ENCODE results near the genes RALGDS, SURF1, CACFD1, FAM163B and VAV2.

DNA sequence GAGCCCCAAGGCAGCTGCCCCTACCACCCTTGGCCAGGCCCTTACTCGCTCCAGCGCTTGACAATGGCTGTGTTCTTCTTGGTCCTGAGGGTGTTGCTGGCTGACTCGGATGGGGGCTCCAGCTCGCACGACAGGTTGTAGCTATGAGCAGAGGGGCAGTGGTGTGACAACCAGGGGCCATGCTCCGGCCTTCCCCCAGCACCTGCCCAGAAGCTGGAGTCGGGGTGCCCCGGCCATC, 18.7 kb downstream of the RALGDS start:
- PRO-cap, 3 experiments, result no peak in any of the 3 experiments
- RAMPAGE, long total RNA, 2 experiments, result no peak in any of the 2 experiments
- RRBS, result 90% methylated on average over 3 of the region's 8 CpGs

DNA sequence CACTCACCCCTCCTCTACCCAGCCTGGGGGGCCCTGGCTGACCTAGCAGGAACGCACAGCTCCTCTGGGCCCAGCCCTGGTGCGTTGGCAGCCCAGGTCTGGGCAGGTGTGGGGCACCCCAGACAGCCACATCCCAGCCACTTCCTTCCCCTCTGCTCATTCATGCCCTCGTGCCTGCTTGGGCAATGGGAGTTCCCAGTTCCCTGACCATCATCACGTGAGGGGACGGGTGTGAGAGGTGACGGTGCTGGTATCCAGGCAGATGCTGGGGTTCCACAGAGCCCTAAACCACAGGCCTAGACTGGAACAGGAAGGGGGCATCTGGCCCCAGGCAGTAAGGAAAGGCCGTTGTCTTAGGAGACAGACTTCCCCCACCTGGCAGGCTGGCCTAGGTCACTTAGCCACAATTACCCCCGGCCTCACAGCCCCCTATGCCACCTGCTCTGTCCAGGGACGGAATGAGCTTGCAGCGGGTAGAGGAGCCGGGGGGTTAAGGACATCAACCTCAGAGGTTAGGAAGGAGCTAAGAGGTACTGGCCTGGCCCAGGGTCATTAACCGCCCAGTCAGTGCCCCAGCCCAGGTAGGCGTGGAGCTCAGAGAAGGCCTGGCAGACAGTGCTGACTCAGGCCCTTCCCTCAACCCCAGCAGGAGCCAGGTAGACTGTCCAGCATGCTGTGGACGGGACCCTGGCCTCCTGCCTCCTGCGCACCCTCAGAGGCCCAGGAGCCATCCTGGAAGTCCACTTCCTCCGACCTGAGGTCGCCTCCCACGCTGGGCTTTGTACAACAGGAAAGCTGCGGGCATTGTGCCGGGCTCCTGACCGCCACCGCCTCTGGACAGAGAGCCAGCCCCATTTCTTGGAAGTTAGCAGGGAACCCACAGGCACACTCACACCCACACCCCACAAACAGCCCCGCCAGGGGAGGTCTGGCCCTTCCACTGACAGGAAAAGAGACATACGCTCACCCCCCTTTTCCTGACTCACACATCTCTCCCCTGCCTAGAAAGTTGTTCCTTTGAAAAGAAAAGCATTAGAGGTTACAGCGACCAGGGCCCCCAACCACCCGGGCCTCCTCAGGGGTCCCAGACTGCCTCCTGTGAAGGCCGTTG, 8.0 kb downstream of the RALGDS start:
- PRO-cap, 3 experiments, result no peak in any of the 3 experiments
- RAMPAGE, long total RNA, 2 experiments, result no peak in any of the 2 experiments
- RRBS, result 71% methylated on average over 4 of the region's 27 CpGs

- PRO-cap, 3 experiments, result peak in 3 of 3 experiments; most common plus-strand start chr9:133119432 (in 2); most common minus-strand start chr9:133119214 (in 1)
- RAMPAGE, long total RNA, 2 experiments, result no peak in any of the 2 experiments
- RRBS, result no CpG with 5 or more reads among the region's 15 CpGs
These were observed 2.1 kb downstream of the RALGDS start for GRCh38 chr9:133118798-133119558.

- PRO-cap, 3 experiments, result no peak in any of the 3 experiments
- RAMPAGE, long total RNA, 2 experiments, result no peak in any of the 2 experiments
- RRBS, result 40% methylated on average over 1 of the region's 37 CpGs
These were observed 883 bp downstream of the RALGDS start for GRCh38 chr9:133119870-133120844.

DNA sequence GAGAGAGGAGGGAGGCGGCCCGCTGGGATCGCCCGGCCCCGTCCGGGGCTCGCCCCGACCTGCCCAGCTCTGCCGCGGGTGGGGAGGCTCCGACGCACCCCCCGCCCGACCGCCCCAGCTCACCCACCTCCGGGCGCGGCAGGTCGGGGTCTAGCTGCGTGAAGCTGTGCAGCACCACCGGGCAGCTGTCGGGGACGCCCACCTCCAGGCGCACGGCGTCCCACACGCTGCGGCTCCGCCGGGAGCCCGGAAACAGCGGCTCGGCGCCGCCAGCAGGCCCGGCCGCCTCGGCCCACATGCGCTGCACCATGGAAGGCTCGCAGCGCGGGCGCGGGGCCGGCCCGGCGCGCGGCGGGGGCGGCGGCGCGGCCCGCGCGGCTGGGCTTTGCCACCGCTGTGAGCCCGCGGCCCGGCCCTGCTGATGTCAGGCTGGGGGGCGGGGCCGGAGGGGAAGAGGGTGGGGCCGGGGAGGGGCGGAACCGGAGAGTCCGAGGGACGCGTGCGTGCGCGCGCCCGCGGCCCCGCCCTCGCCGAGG, at the start of gene RALGDS:
Gene RALGDS, minus strand, starts transcription at position 396 of the 536 bp plus-strand sequence.
- PRO-cap, 3 experiments, result peak in 3 of 3 experiments; most common minus-strand start position 426 of the sequence (in 3)
- RAMPAGE, long total RNA, 2 experiments, result start-site peak on the plus strand in 1 of 2 experiments, centred at position 494 of the sequence, 5 reads per replicate
- RRBS, result 1% methylated on average over 52 of the region's 78 CpGs

DNA sequence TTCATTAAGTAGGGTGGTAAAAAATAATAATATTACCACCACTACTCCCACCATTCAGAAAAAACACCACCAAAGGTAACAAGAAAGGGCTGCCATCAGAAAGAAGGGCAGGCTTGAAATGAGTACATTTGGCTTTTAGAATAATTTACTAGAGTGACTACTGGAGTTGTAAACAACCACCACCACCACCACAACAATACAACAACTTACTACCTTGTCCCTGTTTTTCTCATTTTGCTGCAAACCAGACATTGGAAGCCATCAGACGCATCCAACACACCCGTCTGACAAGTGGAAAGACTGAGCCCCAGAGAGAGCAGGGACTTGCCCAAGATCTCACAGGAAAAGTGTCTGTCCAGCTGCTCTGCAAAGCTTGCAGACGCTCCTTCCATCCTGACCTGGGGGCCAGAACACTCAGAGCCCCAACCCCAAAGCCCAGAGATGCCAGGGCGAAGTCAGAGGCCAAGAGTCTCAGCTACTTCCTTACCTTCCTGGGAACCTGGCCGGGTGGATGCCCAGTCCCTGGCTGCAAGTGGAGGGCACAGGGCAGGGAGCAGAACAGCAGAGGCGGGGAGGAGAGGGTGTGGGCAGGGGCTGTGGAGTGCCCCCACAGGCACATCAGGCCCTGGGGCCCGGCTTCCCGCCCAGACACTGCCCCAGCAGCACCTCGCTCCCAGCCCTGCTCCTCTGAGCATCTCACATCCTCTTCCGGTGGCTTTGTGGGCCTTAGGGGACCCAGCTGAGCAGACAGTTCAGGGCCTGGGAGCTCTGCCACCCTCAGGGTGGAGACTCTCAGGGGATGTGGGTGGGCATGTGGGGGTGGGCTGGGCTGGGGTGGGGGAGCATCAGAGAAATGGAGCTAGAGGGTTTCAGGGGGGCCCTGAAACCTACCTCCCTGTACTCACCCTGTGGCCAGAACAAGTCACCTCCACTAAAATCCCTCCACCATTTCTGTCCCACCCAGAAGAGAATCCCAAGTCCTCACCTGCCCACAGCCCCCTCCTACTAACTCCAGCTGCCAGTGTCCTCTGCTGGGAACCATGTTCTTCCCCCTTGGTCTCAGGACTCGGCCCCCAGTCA, 9.8 kb upstream of the RALGDS start:
- PRO-cap, 3 experiments, result no peak in any of the 3 experiments
- RAMPAGE, long total RNA, 2 experiments, result no peak in any of the 2 experiments
- RRBS, result 91% methylated on average over 3 of the region's 11 CpGs

GRCh38 chr9:133134569-133135185, 13.6 kb upstream of the RALGDS start:
- PRO-cap, 3 experiments, result no peak in any of the 3 experiments
- RAMPAGE, long total RNA, 2 experiments, result no peak in any of the 2 experiments
- RRBS, result no CpG with 5 or more reads among the region's 8 CpGs

- PRO-cap, 3 experiments, result no peak in any of the 3 experiments
- RAMPAGE, long total RNA, 2 experiments, result no peak in any of the 2 experiments
- RRBS, result no CpG with 5 or more reads among the region's 9 CpGs
These were observed 21.0 kb downstream of the GBGT1 start for GRCh38 chr9:133142638-133143197.

DNA sequence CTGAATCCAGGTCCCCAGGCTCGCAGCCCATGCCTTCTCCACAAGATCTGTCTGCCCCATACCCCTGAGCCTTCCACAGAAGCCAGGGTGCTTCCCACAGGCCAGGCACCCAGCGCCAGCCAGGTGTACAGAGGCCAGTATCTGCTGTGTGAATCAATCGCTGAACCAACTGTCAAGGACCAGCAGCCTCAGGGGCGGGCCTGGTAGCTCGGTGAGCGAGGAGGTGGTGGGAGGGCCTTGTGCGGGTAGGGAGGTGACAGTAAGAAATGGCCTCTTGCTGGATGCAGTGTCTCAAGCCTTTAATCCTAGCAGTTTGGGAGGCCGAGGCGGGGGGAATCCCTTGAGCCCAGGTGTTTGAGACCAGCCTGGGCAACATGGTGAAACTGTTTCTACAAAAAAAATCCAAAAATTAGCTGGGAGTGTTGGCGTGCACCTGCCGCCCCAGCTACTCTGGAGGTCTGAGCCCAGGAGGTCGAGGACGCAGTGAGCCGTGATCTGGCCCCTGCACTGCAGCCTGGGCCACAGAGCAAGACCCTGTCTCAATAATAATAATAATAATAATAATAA, 20.4 kb downstream of the GBGT1 start:
- PRO-cap, 3 experiments, result no peak in any of the 3 experiments
- RAMPAGE, long total RNA, 2 experiments, result no peak in any of the 2 experiments
- RRBS, result no CpG with 5 or more reads among the region's 14 CpGs

DNA sequence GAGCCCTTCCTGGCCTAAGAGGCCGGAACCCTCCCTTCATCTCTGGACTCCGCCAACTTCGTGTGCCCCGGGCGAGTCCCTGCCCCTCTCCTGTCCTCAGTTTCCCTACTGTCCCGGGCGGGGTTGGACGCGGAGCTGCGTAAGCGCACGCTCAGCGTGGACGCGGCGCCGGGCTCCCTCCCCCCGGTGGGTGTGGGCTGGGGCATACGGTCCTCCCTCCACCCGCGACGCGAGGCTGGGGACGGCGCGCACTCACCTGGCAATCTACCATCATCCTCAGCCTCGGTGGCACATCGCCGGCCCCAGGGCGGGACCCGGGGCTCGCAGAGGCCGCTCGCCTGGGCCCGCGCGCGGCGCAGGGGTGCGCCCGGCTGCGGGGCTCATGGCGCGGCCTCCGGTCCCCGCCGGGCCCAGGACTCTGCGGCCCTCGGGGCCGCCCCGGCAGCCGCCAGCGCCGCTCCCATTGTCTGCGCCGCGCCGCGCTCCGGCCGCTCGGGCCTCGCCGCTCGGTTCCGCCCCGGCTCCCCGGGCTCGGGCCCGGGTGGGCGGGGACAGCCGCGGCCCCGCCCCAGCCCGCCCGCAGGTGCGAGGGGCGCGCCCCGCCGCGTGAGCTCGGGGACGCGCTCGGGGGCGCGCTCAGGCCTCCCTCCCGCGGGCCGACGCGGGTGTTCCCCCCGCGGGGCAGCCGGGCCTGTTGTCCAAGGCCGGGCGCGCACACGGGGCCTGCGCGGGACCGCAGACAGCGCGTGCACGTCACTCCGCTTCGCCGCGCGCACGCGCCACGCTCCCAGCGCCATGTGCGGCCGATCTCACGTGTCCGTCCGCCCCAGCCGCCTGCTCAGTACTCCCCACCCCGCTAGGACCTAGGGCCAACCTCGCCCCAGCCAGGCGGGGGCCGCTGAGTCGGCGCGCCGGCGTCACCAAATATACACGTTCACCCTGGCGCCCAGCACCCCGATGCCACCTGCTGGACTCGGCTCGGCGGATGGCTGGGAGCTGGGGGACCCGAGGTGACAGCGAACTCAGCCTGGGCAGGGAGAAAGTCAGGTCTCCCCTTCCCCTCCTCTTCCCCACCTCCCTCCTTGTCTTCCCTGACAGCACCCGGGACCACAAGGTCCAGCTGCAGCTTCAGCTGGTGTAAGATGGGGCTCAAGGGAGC, 14.6 kb downstream of the GBGT1 start:
- PRO-cap, 3 experiments, result peak in 3 of 3 experiments; most common plus-strand start position 221 of the sequence (in 3); most common minus-strand start position 533 of the sequence (in 3)
- RAMPAGE, long total RNA, 2 experiments, result no peak in any of the 2 experiments
- RRBS, result 1% methylated on average over 40 of the region's 139 CpGs

- PRO-cap, 3 experiments, result no peak in any of the 3 experiments
- RAMPAGE, long total RNA, 2 experiments, result no peak in any of the 2 experiments
- RRBS, result no CpG with 5 or more reads among the region's 14 CpGs
These were observed 8.6 kb downstream of the GBGT1 start for GRCh38 chr9:133154915-133155667.

- PRO-cap, 3 experiments, result peak in 3 of 3 experiments; most common plus-strand start chr9:133356545 (in 3); most common minus-strand start chr9:133356478 (in 3)
- RAMPAGE, long total RNA, 2 experiments, result start-site peak on the plus strand in 2 of 2 experiments, at chr9:133356520-133356616 at its widest, 613 to 1,657 reads per replicate
- RRBS, result 1% methylated on average over 47 of the region's 89 CpGs
These were observed at the start of gene SURF1 for GRCh38 chr9:133355695-133356780. Gene SURF1 (minus strand): TSS chr9:133356487.

DNA sequence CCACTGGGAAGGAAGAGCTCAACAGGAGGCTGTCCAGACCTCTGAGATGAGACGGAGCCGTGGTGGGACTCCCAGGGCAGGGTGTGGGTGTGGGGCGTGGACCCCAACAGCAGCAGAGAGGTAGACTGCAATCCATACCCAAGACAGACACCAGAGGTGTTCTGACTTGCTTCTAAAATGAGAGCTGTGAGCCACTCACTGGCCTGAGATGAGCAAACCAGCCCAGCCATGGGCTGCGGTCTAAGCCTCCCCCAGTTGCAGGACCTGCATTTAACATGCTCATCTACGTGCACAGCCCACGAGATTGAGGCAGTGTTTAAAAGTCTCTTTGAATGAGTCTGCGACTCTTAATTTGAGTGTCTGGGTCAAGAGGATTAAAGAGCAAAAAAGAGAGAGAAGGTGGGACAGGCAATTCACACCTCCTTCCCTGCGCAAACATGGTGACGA, 6.0 kb downstream of the SURF4 start:
- PRO-cap, 3 experiments, result no peak in any of the 3 experiments
- RAMPAGE, long total RNA, 2 experiments, result no peak in any of the 2 experiments
- RRBS, result no CpG with 5 or more reads among the region's 9 CpGs

DNA sequence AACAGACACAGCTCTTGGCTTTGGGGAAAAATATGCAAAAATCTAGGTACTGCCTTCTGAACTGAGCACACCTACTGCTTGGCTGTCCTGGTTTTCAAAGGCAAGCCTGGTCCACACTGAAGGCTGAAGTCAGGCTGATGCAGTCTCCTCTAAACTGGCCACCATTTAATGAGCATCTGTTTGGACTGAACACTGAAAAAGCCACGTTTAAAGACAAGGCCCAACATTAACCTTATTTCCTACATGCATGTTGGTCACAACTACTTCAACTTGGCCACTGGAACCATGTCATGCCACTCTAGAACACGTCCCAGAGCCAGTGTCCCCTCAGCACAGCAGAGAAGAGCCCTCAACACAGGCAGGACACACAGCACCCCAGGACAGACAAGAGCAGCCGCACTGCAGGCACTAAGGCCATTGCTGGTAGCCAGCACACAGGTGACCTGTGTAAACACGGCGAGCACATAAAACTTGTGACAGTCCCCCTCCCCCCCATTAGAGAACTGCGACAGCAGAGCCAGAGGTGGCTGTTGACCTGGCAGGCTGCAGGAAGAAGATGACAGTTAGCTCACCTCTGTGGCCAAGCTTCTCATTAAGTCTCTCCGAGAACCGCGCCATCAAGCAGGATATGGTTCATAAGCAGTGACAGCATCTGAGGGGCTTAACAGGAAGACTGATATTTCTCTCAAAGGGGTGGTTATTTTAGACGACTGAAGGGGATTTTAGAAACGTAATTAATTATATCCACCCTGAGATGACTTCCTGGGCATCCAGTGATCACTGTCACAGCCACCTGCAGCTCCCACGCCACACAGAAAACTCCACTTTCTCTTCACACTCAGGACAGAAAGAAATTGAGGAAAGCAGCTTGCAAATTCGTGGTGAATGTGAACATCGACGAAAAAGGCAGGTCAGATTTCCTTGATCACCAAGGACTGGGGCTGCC, 5.3 kb downstream of the SURF4 start:
- PRO-cap, 3 experiments, result no peak in any of the 3 experiments
- RAMPAGE, long total RNA, 2 experiments, result no peak in any of the 2 experiments
- RRBS, result no CpG with 5 or more reads among the region's 15 CpGs

- PRO-cap, 3 experiments, result peak in 3 of 3 experiments; most common plus-strand start chr9:133460039 (in 2); most common minus-strand start chr9:133459602 (in 3)
- RAMPAGE, long total RNA, 2 experiments, result start-site peak on the plus strand in 1 of 2 experiments, at chr9:133459997-133460035 at its widest, 144 reads per replicate; start-site peak on the minus strand in 1 of 2 experiments, at chr9:133459597-133459948 at its widest, 7 to 8 reads per replicate
- RRBS, result 3% methylated on average over 21 of the region's 90 CpGs
These were observed at the start of gene CACFD1 for GRCh38 chr9:133459220-133460358. Gene CACFD1 (plus strand): TSS chr9:133459978.

DNA sequence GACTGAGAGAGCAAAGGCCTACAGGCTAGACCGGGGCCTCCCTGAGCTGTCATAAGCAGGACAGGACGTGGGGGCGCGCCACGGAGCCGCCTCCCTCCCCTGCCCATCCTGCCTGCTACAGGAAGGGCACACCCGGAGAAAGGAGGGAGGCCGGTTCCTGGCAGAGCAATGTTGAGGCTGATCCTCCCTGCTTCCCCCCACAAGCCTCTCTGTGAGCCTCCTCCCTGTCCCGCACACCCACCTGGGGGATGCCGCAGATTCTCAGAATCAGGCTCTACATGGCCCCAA, 9.0 kb upstream of the SLC2A6 start:
- PRO-cap, 3 experiments, result no peak in any of the 3 experiments
- RAMPAGE, long total RNA, 2 experiments, result no peak in any of the 2 experiments
- RRBS, result 69% methylated on average over 2 of the region's 10 CpGs

DNA sequence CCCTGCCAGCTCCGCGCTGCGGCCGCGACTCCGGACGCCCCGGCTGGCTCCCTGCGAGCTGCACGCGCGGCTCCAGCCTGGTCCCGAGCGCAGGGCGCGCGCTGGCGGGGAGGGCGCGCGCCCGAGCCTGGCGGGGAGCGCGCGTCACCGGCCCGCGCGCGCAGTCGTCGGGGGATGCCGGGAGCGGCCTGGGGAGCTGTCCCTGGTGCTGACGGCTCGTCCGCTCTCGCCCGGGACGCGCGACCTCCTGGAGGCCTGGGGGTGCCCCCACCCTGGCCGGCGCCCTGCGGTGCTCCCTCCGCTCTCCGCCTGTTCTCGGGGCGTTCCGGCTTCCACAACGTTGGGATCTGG, at the start of gene FAM163B:
Gene FAM163B, minus strand, starts transcription at position 103 of the 351 bp plus-strand sequence.
- PRO-cap, 3 experiments, result peak in 3 of 3 experiments; most common plus-strand start position 172 of the sequence (in 1); most common minus-strand start position 103 of the sequence (in 2)
- RAMPAGE, long total RNA, 2 experiments, result no peak in any of the 2 experiments
- RRBS, result 1% methylated on average over 38 of the region's 52 CpGs

DNA sequence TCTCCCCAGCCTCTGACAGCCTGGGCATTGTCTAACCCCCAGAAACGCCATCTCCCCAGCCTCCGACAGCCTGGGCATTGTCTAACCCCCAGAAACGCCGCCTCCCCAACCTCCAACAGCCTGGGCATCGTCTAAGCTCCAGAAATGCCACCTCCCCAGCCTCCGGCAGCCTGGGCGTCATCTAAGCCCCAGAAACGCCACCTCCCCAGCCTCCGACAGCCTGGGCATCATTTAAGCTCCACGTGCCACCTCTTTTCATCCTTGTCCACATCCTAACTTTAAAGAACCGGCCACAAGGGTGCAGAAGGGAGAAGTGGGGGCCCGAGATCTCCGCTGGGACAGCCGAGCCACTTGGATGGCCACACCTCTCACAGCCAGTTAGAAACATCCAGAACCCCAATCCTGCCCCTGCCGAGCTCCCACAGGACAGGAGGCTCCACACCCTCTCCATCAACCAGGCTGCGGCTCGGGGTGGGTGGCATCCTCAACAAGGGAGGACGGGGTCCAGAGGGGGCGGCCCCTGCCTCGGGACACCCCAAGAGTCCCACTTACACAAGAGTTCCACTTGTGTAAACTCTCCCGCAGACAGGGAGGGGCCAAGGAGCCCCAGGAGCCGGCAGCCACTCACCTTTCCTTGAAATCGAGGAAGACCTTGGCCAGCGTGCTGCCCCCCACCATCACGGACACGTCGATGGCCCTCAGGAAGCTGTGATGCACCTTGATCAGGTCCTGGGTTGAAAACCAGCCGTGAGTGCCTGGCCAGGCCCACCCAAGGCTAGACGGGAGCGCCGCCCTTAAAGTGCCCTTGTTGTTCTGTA, 67.5 kb upstream of the SARDH start:
- PRO-cap, 3 experiments, result no peak in any of the 3 experiments
- RAMPAGE, long total RNA, 2 experiments, result no peak in any of the 2 experiments
- RRBS, result no CpG with 5 or more reads among the region's 31 CpGs

DNA sequence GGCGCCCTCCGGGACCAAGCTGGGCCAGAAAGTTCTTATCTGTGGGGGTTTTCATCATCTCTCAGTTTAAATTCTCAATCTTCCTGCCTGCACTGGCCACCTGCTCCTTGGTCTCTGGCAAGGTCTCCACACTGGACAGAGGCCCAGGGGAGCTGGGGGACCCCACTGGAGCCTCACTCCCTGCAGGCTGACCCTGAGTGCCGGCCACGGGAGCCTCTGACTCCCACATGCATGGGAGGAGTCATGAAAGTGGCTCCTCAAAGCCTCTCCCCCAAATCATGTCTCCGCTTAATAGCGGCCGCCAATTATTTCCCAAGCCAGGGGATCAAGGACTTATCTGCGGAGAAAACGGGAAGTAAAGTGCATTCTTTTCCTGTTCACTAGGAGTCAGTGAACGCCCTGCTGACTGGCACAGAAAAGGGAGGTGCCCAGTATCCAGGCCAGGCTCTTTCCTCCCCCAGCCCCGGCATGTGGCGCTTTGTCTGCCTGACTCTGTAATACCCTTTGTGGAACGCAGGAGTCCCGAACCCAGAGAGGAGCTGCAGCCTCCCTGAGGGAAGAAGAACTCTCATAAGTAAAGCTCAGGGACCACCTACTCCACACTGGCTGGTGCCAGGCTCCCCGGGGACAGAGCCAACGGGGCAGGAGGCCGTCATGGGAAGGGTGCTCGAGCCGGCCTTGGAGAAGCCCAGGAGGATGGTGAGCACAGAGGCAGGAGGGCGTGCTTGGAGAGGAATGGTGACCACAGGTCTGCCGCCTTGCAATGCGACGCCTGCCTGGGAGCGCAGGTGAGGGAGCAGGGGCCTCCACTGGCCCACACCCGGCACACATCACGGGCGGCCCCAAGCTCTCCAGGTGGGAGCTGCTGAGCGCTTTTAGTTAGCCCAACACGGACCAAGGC, 31.6 kb downstream of the VAV2 start:
- PRO-cap, 3 experiments, result no peak in any of the 3 experiments
- RAMPAGE, long total RNA, 2 experiments, result no peak in any of the 2 experiments
- RRBS, result 46% methylated on average over 5 of the region's 29 CpGs

DNA sequence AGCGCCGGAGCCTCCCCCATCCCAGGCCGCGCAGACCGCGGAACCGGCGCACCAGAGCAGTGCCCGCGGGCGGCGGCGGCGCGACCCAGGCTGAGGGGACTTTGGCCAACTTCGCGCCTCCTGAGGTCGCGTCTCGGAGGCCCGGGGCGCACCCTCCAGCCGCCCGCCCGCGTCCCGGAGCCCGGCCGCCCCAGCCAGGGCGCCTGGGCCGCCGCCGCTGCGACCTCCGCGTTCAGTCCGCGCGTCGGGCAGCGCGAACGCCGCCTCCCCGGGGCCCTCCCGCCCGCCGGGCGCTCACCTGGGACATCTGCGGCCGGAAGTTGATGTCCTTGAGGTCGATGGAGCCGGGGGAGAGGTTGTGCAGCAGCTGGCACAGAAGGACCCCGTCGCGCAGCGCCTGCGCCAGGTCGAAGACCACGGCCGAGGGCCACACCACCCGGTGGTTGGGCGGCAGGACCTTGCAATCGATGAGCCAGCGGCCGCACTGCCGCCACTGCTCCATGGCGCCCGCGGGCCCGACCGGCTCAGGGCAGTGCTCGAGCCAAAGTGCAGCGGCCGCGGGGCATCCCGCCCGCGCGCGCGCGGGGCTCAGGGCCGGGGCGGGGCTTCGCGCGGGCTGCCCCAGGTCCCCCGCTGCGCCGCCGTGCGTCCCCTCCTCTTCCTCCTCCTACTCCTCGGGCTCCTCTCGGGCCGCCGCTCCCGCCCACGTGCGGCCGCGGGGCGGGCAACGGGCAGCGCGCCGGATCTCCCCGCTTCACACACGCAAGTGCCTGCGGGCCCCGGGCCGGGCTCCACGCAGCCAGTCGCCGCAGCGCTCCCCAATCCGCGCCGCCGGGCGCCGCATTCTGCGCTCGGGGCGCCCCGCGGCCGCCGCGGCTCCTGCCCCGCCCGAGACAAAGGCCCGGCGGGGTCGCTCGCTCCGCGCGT, at the start of gene VAV2:
Gene VAV2, minus strand, starts transcription at position 548 of the 927 bp plus-strand sequence.
- PRO-cap, 3 experiments, result peak in 2 of 3 experiments; most common plus-strand start position 710 of the sequence (in 2); most common minus-strand start position 538 of the sequence (in 1)
- RAMPAGE, long total RNA, 2 experiments, result no peak in any of the 2 experiments
- RRBS, result 1% methylated on average over 77 of the region's 139 CpGs